CD14-positive monocyte (primary cell): Measurements from ENCODE around the gene FMNL3.

DNA sequence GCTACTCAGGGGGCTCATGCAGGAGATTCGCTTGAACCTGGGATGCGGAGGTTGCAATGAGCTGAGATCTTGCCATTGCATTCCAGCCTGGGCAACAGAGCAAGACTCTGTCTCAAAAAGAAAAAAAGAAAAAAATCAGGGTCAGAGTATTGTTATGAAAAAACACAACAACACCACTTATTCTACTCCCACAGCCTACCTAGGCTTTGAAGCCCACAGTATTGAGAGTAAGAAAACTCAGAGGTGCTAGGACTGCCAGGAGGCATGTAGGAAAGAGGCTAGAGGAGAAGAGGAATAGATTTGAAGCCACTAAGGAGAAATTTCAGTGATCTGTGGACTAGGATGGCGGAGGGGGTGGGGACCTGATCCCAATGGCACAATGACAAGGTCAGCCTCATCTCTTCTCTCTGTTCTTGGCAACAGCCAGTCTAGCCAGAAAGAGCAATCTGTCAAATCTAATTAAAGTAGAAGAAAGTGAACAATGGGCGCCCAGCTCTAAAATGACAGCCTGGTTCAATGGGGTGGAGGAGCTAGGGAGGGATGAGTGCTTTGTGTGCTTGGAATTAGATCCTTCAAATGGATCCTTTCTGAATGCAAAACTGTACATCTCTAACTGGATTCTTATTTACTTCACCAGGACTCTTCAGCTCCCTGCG is 37.3 kb upstream of the TUBA1C start:
- CAGE, long polyA plus RNA: no peak

GRCh38 chr12:49279622-49280387 is 14.9 kb downstream of the TUBA1C start:
- CAGE, long polyA plus RNA: no peak

DNA sequence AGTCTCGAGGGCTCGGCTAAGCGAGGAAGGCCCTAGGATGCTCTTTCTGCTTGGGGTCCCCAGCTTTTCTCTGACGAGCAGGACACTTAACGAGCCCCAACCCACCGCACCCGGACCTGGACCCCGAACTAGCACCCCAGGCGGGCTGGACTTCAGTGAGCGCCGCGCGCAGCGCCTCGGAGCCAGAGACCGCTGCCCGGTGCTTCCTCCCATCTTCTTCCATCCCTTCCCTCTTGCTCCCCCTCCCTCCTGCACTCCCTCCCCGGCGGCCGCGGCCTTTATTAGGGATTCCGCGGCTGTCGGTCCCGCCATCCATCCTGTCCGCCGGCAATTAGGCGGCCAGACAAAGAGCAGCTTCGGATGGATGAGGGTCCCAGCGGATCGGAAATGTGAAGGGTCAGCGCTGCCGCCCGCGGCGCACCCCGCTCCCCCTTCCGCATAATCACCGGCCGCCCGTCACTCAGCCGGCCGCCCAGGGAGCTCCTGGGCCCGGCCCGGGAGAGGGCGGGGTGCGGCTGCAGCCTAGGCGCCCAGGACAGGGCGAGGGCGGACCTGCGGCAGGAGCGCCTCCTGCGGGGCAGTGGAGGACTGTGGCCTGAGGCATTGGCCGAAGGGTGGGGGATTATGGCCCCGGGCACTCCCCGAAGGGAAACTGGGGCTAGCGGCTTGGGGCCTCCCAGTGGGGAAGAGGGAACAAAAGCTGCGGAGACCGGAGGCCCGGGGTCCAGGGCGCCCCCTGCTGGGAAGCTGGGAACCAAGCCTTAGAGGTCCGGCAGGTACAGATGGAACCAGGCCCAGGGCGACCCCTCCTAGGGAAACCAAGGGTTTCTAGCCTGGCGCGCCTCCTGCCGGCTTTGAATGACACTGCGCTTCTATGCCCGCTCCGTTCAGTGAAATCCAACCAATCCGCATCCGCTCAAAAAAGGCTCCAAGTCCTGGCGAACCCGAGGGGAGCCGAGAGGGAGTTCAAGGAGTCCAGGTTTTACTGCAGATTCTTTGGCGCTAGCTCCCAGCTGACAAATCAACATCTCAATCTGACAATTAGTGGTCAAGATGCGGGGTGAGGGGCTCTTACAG is 4.5 kb upstream of the DNAJC22 start:
- CAGE, long polyA plus RNA: no peak

- CAGE, long polyA plus RNA: no peak
These were observed 10.4 kb downstream of the KCNH3 start for GRCh38 chr12:49549128-49549830.

DNA sequence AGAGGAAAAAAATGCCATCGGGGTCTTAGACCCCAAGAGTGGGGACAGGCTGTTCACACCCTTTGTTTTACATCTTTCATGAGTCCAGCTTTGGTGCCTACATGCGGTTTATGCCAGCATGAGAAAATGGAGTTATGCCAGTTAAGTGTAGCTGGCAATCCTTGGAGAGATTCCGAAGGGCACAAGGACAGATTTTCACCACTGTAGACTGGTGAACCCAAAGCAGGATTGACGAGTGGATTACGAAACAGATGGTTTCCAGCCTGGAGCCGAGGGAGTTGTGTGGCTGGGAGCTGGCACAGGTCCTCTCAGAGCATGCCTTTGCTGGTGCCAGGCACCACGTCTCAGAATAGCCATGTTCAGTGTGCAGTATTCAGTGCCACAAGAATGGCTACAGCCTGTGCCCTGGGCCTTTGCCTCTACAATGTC is 13.1 kb downstream of the KCNH3 start:
- CAGE, long polyA plus RNA: no peak

DNA sequence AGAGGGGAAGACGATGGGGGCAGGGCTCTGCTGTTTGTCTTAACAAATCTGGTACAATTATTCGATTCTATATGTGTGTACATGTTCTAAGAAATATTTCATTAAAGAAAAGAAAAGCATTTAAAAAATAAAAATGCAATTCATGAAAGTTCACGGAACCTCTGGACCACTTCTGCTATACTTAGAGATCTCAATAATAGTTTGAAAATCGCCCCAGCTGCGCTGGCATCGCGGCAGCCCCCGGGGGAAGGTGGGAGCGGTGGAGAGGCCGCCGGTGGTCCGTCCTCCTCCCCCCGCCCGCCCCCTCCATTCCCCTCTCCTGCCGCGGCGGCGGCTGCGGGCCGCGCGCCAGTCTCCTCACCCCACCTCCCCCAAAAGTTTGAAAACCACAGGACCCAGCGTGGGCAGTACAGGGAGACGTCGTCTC is 1.4 kb upstream of the PRPF40B start:
- CAGE, long polyA plus RNA: no peak

DNA sequence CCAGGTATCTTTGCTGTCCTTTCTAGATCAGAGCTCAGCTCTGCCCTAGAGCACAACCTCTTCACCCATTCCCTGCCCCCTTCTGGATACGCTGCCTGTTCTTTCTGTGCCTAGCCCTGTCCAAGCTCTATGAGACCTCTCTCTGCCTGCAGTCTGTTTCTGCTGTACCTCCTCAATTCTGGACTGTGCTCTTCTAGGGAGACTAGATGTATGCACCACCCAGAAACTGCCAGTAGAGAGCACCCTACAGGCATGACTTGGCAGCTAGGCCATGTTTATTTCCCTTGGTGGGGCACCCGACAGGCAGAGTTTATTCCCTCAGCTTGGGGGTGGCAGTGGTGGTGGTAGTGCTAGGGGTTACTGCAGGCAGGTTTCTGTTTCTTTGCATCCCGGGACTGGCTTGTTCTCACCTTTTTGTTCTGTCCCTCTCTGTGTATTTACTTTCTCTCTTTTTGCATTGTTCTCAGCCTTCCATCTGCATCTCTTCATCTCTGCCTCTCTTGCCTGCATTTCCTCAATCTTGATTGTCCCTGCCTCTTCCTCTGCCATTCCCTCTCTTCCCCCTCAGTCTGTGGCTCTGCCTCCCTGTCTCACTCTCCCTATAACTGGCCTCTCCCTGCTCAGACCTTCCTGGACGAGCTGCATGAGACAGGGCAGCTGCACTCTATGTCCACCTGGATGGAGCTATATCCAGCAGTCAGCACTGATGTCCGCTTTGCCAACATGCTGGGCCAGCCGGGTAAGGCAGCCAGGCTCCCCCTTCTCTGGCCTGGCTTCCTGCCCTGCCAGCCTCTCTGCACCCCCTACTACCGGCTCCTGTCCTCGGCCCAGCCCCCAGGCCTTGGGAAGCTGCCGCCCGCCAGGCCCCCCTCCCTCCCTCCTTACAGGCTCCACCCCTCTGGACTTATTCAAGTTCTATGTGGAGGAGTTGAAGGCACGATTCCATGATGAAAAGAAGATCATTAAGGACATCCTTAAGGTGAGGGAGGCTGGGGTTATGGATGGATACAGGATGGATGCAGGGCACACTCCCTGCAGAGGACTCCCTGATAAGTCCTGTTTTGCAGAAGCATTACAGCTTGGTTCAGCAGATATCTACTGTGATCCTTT is 13.8 kb downstream of the PRPF40B start:
- CAGE, long polyA plus RNA: no peak

DNA sequence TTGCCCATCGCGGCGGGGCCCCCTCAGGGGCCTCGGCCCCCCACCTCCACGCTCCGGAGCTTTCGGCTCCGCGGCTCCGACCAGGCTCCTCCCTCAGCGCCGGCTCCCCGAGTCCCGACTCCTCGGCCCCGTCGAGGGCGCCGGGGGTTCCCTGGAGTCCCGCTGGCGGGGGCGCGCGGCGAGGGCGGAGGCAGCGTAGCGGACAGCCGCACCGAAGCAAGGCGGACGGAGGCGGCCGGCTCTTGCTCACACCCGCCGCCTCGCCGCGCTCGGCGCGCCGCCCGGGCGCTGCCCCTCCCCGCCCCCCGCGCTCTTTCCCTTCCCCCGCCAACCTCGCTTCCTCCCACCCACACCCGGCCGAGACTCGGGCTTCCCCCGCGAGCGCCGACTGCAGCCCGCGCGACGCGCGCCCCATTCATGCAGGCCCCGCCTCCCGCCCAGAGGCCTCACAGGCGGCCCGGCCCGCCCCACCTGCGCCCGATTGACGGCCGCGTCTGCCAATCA is at the start of gene FMNL3:
TSS of gene FMNL3 (minus strand) at position 233 of the 504 bp plus-strand sequence.
- CAGE, long polyA plus RNA: no peak

DNA sequence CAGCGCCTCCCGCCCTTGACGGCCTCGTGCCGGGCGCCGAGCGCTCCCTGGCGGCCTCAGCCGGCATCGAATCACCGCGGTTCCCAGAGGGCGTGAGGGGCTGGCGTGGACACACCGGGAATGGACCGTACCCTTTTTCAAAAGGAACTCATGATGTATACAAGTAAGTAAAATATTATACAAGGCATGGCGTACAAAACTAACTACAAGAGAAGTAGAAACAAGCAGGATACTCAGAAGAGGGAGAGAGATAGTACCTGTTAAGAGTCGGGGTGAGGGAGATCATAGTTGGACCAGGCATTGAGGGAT is 426 bp upstream of the FMNL3 start:
- CAGE, long polyA plus RNA: no peak

- CAGE, long polyA plus RNA: no peak
These were observed 24.5 kb downstream of the NCKAP5L start for GRCh38 chr12:49803688-49804129.

DNA sequence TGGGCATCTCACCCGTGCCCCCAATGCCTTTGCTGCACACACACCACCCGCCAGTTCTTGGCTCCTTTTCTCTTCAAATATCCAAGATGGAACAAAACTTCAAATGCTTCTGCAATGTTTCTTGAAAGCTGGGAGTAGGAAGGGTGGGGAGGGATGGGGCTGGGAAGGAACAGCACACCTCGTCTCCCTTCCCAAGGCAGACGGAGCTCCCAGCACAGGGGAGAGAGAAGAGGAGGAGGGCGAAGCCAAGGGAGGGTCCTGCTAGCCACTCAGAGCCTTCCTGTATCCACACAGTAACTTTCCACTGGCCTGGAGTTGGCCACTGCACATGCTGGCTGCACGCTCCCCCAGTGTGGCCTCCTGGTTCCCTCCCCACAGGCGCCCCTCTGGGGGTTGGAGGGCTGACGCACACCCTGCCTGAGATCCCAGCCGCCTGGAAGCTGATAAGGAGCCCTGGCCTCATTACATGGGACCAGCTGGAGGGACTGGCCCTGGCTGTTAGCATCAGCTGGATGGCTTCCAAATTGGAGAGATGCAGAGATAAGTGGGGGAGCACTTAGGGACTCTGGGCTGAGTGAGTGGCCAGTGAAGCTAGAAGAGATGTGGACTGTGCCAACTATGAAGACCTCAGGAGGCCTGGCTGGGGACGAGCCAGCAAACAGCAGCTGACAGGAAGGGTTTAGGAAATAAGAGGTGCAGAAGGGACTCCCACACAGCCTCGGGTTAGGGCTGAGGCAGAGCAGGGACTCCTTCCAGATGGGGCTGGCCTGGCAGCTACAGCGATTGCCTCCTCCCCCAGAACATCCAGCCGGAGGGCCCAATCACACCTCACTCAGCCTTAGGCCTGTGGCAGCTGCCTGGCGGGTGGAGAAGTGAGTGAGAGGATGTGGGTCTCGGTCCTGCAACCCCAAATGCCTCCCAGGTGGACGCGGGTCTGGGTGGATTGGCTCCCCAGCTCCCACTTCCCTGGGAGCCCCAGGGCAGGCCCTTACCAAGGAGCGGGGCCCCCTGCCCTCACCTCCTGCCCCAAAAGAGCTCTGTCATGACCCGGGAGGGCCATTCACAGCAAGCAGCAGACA is 26.2 kb upstream of the BCDIN3D start:
- CAGE, long polyA plus RNA: no peak

DNA sequence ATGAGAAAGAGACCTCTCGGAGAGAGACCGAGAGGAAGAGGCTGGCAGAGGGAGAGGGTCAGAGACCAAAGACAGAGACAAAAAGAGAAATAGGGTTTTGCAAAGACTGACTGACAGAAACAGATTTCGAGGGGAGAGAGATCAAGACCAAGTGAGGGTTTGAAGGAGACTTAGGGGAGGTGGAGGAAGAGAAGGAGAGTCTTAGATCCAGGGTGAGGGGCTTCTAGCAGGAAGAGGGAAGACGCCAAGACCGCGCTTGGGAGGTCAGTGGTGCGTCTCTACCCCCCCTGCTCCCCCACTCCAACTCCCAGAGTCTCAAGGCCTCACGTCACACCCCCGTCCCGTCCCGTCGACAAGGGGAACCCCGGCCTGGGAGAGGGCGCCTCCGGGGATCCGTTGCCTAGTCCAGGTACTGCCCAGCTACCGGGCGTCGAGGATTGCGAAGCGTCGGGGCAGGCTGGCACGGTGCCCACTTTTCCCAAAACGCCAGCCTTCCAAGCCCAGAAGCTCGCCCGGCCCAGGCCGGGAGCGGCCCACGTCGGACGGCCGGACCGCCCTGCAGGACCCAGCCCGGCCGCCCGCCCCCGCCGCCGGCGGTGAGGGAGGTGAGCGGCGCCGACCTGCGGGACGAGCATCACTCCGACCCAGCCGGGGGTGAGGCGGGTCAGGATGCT is 804 bp upstream of the AQP5 start:
- CAGE, long polyA plus RNA: no peak

DNA sequence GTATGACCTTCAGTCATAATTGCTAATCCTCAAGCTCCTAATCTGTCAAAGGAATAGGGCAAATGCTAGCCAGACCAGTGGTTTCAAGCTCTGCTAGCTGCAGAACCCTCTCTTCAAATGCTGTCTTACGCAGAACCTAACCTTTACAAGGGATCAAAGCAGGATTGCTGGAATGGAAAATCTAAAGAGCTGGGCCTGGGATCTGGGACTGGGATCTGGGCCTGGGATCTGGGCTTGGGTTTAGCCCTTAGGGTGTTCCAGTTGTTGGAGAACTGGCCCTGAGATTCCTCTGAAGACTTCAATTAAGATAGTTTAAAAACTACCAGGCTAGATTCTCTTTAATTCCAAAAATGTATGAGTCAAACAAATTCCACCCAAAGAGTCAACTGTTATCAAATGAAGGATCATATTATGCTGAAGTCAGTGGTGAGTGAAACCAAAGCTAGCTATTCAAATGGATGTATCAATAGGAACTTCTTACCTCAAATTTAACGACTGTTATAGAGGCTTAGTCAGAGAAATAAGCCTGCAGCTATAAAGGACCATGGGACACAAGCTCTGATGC is 40.6 kb downstream of the LIMA1 start:
- CAGE, long polyA plus RNA: no peak

- CAGE, long polyA plus RNA: no peak
These were observed 8.3 kb downstream of the LIMA1 start for GRCh38 chr12:50275124-50275377.

DNA sequence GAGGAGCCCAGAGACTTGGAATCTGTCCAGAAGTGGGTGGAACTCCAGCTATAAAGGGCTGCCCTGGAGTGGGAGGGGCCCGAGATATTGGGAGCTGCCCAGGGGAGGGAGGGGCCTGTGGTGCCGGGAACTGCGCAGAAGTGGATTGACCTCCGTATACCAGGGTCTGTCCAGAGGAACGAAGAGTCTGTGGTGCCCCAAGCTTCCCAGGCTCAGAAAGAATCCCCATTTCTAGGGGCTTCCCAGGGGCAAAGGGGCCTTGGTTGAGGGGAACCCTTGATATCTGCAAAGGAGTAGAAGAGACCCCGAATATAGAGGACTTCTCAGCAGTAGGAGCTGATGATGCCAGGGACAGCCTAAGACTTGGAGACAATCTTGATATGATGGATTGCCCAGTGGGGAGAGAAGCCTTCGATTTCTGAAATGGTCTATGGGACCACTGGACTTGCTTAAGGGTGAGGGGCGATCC is 45.1 kb downstream of the FAM186A start:
- CAGE, long polyA plus RNA: no peak

GRCh38 chr12:50545861-50546373 is 41.1 kb downstream of the DIP2B start:
- CAGE, long polyA plus RNA: no peak

DNA sequence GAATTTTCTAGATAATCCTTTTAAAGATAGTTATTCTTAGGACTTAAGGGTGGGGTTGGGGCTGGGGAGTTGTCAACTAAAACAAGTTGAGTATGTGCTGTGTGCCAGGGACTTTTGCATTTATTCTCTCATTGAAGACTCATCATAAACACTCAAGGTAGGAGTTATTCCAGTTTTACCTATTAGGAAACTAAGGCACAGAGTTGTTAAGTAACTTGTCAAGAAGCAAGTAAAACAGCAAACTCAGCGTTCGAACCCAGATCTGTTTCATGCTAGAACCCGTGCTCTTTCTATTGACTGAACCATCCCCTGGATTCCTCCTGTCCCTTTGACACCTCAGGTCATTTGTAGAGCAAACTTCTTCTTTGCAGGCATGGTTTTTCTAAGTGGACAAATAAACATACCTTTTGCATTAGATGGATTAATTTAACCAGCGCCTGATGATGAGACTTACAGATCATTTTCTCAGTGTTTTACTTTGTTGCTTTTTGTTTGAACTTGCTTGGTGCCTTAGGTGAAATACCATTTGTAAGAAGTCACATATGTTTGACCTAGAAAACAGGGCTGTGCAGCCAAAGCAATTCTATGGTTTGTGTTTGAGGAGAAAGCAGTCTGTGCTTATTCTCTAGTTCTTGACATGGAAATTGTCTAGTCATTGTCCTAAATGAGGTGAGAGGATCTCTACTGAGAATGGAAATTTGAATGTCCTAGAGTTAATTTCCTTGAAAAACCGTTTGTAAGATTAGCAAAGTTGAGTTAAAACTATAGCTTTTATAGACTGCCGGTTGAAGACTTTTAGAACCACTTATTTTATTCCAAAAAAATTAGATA is 111.0 kb downstream of the DIP2B start:
- CAGE, long polyA plus RNA: no peak

- CAGE, long polyA plus RNA: no peak
These were observed 563 bp downstream of the TMPRSS12 start for GRCh38 chr12:50843275-50843702.

DNA sequence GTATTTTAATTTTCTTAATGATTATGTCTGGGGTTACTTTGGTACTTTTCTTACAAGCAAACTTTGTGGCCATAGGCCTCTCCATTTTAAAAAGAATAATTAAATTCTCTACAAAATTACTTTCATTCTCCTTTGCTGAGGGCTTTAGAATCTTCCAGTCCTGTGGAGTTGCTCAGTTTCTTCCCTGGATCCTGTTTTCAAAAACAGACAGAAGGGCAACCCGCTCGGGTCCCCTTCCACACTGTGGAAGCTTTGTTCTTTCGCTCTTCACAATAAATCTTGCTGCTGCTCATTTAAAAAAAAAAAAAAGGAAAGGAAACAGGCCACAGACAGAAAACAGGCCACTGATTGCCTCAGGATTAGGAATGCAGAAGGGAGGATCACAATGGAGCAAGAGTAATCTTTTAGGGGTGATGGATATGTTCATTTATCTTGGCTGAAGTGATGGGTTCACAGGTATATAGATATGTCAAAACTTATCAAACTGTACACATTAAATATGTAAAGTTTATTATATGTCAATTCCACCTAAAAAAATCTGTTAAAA is 2.0 kb upstream of the METTL7A start:
- CAGE, long polyA plus RNA: no peak

- CAGE, long polyA plus RNA: no peak
These were observed 2.9 kb downstream of the METTL7A start for GRCh38 chr12:50927771-50928146.